Daoy (cell line): ENCODE data around the genes OR10A5, OR2D2 and NLRP10.

DNA sequence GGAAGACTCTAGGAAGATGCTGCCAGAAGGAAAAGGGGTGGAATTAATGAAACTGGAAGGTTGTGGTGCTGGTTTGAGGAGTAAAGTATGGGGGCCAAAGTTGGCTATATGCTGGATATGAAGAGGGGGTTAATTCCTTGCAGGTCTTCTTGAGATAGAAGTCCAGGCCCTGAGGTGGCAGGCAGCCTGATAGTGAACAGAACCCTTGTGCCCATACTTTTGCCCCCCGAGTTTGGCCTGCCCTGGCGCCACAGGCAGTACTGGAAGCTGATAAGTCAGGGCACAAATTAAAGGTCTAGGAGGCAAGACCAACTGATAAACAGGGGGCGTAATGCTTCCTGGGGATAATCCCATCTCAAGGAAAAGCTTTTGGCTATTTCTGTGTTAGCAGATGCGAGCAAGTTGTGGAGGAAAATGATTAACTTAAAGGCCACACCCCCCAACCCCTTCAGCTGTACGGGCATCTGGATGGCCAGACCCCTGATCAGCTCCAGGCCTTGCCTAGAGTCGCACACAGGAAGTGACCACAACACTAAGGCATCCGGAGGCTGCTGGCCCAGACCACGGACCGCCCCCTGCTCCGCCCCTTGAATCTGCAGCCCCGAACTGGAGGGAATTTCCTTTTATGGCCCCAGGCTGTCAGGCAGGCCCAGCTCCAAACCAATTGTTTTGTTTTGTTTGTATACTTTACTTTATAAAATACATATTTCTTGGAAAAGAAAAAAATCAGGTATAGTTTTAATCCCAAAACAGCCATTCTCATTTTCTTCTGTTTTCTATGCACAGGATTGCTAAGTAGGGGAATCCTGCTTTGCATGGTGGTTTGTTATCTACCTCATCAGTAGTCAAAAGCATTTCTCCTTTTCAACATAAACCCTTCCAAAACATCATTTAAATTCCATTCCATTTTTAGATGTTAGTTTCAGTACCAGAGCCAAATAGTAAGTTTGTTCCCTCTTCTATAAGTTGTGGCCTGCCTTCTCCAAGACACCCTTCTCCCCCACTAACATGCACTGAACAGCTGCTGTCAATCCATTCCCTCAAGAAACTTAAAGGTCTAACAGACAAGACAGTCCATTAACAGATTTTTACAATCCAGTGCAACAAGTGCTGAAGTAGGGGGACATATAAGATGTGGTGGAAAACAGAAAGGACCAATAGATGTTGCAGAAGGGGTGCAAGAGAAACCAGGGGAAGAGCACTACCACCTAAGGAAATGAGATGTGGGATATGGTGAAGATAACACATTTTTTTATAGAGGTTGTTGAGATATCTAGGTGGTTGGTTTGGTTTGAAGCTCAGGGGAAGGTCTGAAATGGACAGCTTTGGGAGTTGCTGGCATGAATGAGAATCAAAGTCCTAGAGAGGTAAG lies 3.5 kb downstream of the ILK start:
- RAMPAGE, long total RNA, result no peak

DNA sequence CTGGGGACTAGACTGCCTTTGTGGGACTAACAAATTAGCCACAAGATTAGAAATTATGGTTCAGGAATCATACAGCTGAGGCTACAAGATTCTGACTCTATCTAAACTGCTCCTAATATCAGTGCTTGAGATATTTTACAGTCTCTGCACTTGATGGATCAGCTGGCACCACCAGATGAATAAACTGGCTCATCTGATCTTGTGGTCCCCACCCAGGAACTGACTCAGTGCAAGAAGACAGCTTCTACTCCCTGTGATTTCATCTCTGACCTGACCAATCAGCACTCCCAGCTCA lies 10.7 kb upstream of the MRPL17 start:
- RAMPAGE, long total RNA, result no peak

- RAMPAGE, long total RNA, result no peak
Observed at GRCh38 chr11:6695416-6695692, 12.2 kb upstream of the MRPL17 start.

- RAMPAGE, long total RNA, result no peak
Observed at GRCh38 chr11:6845248-6845957, at the start of gene OR10A5. TSS of gene OR10A5 (plus strand) at chr11:6845683.

GRCh38 chr11:6892281-6892883 lies at the start of gene OR2D2:
TSS of gene OR2D2 (minus strand) at chr11:6892500.
- RAMPAGE, long total RNA, result no peak

- RAMPAGE, long total RNA, result no peak
Observed at GRCh38 chr11:7495630-7496690, 10.7 kb downstream of the OLFML1 start.

GRCh38 chr11:7525424-7525848 lies 11.6 kb downstream of the PPFIBP2 start:
- RAMPAGE, long total RNA, result no peak

- RAMPAGE, long total RNA, result no peak
Observed at GRCh38 chr11:7577213-7577906, 63.6 kb downstream of the PPFIBP2 start.

DNA sequence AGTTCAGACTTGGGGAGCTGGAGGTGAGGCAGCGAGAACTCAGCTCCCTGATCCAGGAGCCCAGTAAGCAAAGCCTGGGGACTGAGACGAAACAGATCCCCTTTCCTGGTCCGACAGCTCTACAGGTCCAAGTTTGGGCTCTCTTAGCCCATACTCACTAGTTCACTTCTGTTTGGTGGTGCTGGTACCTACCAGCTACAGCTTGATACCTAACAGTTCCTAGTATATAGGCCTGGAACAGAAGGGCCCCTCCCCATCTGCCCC lies at the start of gene NLRP10:
Gene NLRP10 (minus strand): TSS at position 199 of the 264 bp plus-strand sequence.
- RAMPAGE, long total RNA, result no peak

GRCh38 chr11:8066076-8066423 lies 15.0 kb upstream of the TUB start:
- RAMPAGE, long total RNA, result no peak

DNA sequence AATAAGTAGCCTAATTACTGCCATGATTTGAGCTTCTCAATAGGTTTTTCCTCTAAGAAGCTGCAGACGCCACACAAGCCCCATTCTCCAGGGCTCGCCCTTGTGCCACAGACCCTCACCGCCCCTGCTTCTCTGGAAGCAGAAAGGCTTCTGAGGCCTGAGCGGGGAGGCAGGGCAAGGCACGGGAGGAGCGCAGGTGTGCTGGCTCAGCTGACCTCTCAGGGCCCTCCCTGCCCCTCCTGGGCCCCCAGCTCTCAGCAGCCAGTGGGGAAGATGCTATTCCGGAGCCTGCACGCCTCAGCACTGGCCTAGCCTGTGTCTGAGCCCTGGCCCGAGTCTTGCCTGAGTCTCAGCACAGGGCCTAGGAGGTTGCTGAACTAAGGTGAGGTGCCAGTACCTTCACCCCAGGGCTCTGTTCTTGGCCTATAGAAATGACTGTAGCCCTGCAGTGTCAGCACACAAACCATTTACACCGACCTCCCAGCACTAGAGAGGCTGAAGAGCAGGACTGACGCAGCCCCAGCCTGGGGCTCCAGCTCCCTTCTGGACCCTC lies 47.1 kb upstream of the LMO1 start:
- RAMPAGE, long total RNA, result no peak

DNA sequence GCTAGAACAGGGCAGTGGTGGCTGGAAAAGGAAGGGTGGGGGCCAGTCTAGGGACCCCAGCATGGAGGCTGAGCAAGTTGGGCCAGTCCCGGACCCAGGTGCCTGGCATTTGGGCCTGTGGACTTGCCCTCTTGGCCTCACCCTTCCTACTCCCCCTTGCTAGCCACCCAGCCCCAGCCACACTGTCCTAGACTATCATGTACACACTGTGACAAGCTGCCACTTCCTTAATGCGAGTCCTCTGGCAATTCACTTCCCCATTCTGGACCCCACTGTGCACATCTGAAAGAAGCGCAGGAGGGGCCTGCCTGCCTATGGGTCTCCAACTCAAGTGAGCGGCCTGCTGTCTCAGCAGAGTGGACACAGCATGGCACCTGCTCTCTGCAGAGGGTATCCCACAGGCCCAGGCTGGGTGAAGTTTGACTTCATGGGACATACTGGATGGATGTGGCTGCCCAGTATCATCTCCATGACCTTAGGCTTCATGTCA lies 68.5 kb upstream of the LMO1 start:
- RAMPAGE, long total RNA, result no peak

GRCh38 chr11:8342987-8343237 lies 79.2 kb upstream of the LMO1 start:
- RAMPAGE, long total RNA, result no peak

GRCh38 chr11:8384027-8384732 lies 120.5 kb upstream of the LMO1 start:
- RAMPAGE, long total RNA, result no peak

DNA sequence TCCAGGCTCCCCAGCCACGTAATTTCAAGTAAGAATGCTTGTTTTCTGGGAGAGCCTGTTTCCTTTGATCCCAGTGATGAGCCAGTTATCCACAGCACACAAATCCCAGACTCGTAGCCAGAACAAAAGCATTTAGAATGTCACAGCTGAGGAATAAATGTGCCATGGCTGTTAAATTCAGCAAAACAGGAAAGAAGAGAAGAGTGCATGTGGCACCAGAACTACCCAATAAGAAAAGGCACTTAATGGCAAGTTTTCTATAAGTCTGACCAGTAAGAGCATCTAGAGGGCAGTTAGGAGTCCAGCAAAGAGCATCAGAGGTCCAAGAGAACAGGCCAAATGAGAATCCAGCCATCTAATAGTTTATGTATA lies 112.0 kb downstream of the STK33 start:
- RAMPAGE, long total RNA, result no peak

DNA sequence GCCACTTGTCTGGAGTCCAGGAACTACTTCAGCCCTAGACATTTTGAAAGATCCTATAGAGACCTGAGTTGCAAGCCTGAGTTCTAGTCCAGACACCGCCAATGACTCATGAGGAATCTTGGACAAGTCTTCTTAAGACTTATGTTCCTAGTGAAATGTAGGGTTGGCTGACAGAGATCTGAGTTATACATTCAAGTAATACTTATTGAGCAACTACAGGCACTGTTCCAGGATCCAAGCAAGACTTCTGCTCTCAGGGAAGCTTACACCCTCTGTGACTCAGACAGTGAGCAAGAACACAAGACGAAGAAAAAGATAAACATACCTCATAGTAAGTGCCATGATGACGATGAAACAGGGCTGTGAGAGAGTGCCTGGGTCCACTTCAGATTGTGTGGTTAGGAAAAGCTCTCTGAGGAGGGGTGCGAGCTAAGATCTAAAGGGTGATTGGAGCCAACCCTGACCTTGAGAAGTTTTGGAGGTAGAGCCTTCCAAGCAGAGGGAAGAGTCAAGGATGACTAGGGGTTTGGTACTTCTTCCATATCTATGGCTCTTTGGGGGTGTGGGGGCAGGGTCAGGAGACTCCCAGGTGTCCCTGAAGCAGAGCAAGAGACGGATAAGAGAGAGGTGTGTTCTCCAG lies 10.3 kb upstream of the STK33 start:
- RAMPAGE, long total RNA, result no peak

DNA sequence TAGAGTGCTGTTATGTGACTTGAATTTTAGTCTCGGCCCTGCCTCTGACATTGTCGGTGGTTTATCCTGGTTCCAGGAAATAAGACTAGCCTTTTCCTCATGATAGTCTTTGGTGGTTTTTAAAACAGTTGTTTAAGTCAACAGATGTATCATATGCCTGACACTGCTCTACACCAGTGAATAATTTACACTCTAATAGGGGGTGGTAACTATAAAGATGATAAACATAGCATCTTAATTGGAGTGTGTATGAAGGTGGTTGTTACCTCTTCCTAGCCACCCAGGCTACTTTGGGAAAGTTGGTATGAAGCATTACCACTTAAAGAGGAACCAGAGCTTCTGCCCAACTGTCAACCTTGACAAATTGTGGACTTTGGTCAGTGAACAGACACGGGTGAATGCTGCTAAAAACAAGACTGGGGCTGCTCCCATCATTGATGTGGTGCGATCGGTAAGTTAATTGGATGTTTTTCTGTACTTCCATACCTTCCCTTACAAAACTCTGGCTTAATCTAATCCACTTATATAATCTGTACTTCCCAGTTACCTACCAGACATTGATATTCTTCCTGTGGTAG lies 1.9 kb downstream of the RPL27A start:
- RAMPAGE, long total RNA, result no peak

DNA sequence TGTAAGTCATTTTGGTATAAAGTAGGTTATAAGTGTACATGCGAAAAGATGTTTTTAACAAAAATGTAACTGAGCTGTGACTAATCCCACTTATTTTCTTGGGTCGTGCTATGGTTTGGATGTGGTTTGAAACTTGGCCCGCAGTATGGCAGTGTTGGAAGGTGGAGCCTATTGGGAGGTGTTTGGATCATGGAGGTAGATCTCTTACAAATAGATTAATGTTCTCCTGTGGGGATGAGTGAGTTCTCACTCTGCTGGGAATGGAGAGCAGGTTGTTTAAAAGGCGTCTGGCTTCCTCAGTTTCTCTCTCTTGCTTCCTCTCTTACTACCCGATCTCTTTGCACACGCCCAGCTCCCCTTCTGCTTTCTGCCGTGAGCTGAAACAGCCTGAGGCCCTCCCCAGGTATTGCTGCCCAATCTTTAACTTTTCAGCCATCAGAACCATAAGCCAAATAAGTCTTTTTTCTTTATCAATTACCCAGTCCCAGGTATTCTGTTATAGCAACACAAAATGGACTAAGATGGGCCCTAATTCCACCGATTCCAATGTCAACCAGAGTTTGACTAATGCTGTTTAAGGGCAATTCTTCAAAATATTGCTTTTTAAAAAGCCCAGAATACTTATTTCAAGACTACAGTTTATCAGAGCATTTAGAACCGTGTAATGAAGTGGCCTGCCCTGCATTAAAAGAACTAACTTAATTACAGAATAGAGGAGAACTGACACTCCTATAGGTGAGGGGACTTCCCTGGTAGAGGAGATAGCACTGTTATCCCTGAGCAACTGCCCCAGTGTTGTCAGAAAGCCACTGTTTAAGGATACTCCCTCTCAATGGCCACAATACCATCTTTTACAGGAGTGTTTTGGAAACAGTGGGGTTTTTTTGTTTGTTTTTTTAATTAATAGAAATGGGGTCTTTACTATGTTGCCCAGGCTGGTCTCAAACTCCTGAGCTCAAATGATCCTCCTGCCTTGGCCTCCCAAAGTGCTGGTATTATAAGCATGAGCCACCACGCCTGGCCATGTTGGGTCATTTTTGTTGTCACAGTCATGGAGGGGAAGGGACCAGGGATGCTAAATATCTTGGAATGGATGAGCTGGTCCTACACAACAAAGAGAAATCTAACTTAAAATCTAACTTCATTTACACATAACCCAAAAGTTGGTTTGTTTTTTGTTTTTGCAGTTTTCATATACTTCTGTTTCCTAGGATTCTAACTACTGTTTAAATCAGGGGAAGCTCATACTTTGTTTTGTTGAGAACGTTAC lies 7.6 kb downstream of the RPL27A start:
- RAMPAGE, long total RNA, result no peak

GRCh38 chr11:8693300-8694189 lies 11.0 kb downstream of the RPL27A start:
- RAMPAGE, long total RNA, result no peak

- RAMPAGE, long total RNA, result no peak
Observed at GRCh38 chr11:8696385-8696686, 13.7 kb downstream of the RPL27A start.